ENCODE data around the genes CD28 and DYTN.

DNA sequence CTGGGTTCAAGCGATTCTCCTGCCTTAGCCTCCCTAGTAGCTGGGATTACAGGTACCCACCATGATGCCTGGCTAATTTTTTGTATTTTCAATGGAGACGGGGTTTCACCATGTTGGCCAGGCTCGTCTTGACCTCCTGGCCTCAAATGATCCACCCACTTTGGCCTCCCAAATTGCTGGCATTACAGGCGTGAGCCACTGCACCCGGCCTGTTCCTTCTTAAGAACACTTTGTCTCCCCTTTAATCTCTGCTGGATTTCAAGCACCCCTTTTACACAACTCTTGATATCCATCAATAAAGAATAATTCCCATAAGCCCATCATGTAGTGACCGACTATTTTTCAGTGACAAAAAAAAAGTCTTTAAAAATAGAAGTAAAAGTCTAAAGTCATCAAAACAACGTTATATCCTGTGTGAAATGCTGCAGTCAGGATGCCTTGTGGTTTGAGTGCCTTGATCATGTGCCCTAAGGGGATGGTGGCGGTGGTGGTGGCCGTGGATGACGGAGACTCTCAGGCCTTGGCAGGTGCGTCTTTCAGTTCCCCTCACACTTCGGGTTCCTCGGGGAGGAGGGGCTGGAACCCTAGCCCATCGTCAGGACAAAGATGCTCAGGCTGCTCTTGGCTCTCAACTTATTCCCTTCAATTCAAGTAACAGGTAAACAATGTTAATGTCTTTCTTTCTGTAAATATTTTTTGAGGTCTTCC, at the start of gene CD28:
TSS of gene CD28 (plus strand) at position 549 of the 708 bp plus-strand sequence.
- PRO-cap = no peak

GRCh38 chr2:203846527-203846897, 21.1 kb upstream of the CTLA4 start:
- PRO-cap = no peak

GRCh38 chr2:204257253-204257603, 288.0 kb upstream of the PARD3B start:
- PRO-cap = no peak

DNA sequence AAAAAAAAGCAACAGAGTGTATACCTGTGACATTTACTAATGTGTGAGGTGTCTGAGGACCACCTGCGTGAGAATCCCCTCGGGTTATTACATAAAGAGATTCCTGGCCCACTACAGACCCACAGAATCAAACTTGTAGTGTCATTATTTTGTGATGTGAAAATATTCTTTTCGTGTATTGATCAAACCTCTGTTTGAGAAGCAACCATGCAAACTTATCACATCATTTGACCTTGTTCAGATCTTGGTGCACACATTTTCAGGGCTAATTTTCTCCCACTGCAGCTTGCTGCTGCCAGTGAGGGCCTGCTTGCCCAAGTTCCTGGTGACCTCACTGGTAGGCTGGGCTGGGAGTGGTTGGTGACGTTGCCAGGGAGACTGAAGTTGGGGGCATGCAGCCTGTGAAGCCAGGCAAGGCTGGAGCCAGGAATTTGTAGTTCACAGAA, 38.4 kb downstream of the PARD3B start:
- PRO-cap = no peak

GRCh38 chr2:204741889-204742394, 196.7 kb downstream of the PARD3B start:
- PRO-cap = no peak

DNA sequence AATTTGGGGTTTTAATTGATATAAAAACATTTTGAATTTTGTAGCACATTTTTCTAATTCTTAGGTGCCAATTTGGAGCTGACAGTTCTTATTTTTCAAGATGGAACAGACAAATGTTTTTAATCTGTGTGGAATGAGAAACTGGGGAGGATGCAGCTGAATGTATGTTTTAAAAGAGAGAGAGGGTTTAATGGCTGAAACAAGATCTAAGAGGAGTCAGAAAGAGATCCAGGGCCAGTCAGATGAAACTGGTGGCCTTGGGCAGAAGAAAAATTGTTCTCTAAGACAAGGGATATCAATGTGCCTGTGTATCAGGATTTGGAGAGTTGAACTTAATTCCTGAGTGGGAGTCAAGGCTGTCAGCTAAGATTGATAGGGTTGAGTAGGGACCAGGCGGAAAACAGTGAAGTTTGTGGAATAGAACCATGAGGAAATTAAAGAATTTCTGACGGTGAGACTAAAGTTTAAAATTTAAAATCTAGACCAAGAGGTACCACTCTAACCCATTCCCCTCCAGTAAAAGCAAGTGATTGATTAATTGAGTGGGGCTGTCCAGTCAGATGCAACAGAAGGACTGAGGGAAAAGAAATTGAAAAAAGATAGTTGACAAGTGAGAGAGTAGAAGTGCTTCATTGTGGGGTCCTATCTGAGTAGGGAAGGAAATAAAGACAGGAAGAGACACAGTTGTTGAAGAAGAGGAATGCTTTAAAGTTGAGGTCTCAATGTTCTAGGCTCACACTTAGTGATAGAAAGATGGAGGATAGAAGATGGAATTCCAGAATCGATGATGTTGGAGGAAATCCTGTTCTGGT, 199.3 kb downstream of the PARD3B start:
- PRO-cap = no peak

- PRO-cap = no peak
These were observed 308.6 kb downstream of the PARD3B start for GRCh38 chr2:204853612-204854503.

GRCh38 chr2:204887679-204888136, 342.4 kb downstream of the PARD3B start:
- PRO-cap = no peak

DNA sequence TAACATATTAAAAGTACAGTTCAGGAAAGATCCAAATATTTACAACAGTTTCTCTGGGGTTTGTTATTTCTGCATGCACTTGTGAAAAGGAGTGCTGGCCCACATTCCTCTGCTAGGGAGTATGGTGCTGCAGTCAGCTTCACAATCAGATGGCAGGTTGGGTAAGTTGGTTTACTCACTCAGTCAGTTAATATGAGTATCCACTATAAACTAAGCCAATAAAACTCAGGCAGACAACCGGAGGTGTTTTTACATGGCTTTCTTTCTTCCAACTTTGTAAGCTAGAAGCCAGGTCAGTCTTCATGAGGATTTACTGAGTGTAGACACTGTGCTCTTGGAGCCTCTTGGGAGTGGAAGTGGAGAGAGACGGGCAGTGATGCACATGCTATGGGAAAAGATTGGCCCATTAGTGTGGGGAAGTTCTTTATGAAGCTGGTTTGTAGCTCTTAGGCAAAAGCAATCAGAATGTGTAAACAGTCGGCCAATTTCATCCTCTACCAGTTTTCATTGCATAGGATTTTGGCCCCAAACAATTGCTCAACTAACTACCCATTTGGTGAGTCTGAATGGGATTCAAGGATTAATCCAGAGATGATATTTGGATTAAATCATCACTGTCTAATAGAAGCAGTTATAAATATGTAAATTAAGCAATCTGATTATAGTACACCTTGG, 545.3 kb downstream of the PARD3B start:
- PRO-cap = no peak

GRCh38 chr2:205375123-205375729, 307.1 kb upstream of the NRP2 start:
- PRO-cap = no peak

DNA sequence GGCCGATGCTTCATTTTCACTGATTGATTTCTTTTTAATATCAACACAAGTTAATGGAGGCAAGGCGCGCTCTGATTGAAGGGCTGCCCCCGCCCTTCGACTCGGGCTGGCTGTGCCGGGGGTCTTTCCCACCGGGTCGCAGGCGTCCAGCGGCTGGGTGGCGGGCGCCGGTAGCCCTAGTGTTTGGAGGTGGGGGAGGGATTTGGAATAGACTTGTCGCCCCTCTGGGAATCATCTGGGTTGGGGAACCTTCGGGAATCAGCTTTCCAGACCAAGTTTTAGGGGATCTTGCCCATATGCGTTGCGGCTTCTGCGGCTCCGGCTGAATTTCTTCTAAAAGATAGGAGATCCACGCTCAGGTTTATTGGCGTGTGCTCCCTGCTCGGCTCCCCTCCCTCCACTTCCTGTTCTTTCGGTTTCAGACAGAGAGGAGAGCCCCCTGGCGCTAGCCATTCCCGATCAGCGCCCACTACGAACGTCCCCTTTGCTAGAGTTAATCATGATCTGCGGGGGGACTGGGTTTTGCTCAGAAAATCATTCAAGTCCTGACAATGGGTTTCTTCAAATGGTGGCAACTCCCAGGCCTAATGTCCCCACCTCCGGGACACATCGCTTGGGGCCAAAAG, 4.2 kb downstream of the NRP2 start:
- PRO-cap = unidirectional peak, minus-strand start at position 403 of the sequence

DNA sequence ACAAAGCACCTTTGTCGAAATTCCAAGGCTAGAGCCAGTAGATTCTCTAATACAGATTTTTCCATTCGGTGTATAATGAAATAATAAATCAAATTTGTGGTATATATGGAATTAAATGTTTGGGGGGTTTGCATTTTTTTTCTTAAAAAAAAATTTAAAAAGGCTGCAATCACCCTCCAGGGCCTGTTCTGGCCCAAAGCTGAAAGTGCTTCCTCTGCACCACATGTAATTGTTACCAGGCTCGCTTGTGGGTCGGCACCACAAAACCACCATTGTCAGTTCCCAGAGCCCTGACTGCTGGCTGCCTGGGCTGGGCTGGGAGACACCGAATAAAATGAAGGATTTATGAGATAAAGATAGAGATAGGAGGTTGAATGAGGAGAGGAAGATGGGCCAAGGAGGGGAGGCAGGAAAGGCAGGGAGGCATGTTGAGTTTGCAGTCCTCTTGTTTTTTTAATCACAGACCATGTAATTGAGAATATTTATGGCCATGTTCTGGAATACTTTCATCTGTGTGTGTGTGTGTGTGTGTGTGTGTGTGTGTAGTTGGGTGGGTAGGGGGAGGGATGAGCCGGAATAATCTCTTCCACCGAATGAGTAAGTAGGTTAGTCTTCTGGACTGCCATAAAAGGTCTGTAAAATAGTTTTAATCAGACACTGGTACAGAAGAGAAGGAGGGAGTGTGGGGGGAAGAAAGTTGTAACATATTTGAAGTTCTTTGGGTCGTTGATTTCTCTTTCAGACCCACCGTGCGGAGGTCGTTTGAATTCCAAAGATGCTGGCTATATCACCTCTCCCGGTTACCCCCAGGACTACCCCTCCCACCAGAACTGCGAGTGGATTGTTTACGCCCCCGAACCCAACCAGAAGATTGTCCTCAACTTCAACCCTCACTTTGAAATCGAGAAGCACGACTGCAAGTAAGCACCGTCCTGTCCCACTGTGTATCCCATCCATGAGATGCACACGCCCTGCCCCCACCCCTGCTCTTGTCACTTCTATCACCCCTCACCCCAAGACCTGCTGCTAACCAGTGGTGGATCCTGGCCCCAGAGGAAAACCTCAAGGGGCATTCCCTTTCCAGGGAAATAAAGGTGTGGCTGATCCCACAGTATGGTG, 14.9 kb downstream of the NRP2 start:
- PRO-cap = no peak

DNA sequence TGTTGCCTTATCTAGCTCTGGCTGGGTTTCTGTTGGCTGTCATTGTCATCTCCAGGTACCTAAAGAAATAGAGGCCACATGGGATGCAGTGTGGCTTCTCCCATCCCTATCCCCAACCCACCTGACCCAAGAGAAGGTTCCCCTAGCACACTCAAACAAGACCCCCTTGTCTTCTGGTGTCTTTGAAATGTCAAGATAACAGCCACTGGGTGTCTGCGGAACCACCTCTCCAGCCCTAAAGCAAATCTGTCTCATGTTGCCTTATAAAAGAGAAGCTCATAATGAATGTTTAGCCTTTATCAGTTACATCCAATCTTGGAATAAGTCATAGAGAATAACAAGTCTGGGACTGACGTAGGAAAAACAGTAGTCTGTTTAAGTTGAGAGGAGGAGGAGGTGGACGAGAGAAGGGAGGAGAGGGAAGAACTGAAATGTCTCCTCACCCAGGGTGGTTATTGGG, 94.9 kb downstream of the NRP2 start:
- PRO-cap = no peak

DNA sequence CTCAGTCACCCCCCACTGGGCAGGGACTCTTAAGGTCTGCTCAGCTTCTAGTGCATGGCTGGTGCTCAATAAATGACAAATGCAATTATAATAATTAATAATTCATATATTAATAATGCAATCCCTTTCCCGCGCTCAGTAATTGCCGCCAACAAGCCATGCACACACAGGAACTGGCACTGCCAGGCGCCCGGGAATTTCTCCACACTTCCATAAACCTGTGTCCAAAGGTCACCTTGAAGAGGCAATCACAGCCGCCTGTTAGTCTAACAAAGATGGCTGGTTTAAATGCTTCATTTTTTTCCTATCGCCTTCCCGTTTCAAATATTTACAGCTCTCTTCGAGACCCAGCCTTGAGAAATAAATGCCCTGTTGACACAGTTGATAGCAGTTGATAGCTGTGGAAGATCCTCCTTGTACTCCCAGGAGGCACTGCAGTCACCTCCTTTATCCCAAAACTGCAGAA, 156.5 kb downstream of the INO80D start:
- PRO-cap = no peak

DNA sequence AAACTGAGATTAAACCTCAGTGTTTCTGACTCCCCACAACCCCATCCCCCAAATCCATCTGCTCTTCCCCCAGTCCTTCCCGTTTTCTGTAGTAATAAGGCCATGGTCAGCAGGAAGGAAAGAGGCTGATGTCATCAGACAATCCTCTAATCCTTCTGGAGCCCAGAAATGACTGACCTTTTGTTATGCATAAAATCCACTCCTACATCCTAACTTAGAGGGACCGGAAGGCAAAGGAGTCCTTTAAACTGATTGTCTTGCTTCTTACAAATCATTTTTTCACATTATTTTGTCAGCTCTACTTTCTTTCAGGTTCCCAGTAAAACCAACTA, 155.7 kb downstream of the INO80D start:
- PRO-cap = no peak

DNA sequence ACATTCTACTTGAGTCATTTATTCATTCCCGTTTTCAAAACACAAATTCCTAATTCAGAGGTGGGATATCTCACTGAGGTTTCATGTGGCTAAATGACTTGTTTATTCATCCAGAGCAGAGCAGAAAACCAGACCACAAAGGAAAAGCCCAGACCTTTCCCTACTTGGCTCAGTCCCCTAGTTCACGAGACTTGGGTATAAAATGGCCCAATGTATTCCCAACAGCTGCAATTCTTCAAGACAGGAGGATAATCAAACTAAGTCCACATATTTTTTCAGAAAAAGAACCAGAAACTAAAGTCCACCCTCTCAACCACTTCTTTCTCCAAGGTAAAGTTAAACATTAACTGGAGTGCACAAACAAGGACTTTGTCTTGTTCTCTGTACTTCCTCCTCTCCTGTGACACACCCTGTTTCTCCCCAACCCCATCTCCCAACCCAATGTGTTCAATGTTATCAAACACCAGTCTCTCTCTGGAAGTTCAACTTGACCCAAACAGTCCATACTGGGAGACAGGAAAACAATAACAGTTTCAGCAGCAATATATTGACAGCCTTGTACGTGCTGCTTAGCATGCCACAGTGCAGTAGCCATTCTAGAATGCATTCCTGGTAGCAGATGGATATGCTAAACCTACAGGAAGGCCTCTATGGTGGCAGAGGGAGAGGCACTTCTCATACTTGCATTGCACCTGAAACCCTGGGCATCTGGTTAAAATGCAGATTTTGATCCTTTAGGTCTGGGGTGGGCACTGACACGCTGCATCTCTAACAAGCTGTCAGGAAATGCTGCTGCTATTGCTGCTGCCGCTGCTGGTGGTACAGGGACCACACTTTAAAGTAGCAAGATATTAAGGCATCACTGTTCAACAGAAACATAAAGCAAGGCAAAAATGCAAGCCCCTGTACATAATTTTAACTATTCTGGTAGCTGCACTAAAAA, 110.6 kb downstream of the INO80D start:
- PRO-cap = no peak

DNA sequence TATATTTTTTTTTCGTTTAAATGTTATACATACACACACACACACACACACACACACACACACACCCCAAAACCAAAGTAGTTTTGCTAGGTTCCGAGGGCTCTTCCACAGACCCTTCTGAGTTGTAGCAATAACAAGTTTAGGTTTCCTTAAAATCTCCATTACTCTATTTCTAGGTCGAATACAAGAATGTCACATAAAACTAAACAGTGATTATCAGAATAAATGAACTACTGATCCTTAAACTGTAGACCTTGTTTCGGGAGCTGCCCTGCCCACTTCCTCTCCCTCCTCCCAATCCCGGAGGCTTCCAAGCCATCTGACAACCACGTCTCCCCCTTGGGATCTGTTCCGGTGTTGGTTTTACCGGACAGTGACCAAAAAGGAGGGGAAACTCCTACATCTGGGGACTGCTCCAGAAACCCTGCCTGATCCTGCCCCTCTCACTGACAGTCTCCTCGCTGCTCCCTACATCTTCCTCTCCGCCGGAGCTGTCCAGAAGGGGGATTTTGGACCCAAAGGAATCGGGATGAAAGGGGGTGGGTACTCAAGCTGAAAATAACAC, 1.7 kb downstream of the INO80D start:
- PRO-cap = bidirectional peak, plus-strand start at position 418 of the sequence, minus-strand start at position 417 of the sequence; bidirectional peak, plus-strand start at position 446 of the sequence, minus-strand start at position 448 of the sequence

DNA sequence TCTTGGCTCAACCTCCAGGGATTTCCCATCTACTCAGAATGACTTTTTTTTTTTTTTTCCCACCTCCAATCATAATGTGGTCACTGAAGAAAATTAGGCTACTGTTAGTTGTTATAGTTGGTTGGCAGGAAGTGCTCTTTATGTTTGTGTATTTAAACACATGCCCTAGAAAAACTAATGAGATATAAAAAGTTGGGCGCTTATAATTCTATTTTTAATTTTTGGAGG, 16.6 kb downstream of the ADAM23 start:
- PRO-cap = no peak

GRCh38 chr2:206707243-206707618, 11.0 kb downstream of the DYTN start:
- PRO-cap = no peak

GRCh38 chr2:206718139-206718558, at the start of gene DYTN:
Gene DYTN, minus strand, starts transcription at chr2:206718396.
- PRO-cap = no peak